Mononuclear cell (primary cell): ENCODE results near the genes RRP12 and NKX2-3.

DNA sequence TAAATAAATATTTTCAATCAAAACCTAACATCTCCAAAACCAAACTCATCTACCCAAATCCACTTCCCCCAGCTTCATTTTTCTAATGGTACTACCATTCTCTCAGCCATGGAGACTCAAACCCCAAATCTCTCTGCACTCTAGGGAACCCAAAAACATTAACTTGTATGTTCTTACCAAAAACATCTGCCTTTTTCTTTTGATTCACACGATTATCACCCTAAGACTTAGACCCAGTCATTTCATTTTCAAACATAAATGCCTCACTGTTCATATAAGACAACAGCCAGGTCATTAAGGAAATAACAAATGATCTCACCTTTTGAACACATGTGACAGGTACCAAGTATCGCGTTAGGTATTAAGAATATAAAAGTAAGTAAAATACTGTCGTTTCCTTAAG lies 8.9 kb downstream of the TM9SF3 start:
- RRBS = no CpG with 5 or more reads among the region's 4 CpGs

- RRBS = no CpG with 5 or more reads among the region's 10 CpGs
Observed at GRCh38 chr10:96646524-96647329, 59.9 kb upstream of the TM9SF3 start.

DNA sequence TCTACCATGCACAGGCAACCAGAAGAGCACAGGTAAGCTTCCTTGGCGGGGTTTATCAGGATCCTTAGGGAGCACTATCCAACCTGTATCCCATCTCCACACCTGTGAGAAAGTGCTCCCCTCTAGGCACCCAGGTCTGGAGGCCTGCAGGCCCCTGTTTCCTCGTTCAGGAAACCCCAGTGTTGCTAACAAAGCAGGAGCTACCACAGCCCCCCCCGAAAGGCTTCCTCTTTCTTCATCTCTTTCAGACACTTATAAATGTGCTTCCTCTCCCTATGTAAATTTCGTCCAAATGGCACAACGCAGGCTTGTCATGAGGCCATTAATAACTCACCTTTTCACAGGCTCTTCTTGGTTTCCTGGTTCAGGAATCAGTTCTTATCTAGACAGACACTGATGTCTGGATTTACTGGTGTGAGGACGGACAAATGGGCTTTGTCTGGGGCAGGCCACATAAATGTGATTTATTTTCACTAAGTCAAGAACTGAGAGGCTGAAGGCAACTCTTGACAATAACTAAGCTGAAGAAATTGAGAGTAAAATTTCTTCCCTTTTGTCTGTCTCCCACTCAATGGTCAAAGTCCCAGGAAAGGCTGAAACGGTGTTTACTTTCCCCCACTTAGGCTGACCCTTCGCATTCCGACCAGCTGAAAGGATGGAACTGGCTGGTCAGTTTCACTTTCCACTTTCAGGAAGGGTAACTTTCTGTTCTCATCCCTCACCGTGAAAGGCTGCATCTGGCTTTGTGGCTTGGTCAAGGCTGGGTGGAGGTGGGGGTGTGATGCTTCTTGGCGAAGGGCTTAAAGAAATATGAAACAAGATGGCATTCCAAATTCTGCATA lies 46.8 kb downstream of the PIK3AP1 start:
- RRBS = no CpG with 5 or more reads among the region's 11 CpGs

DNA sequence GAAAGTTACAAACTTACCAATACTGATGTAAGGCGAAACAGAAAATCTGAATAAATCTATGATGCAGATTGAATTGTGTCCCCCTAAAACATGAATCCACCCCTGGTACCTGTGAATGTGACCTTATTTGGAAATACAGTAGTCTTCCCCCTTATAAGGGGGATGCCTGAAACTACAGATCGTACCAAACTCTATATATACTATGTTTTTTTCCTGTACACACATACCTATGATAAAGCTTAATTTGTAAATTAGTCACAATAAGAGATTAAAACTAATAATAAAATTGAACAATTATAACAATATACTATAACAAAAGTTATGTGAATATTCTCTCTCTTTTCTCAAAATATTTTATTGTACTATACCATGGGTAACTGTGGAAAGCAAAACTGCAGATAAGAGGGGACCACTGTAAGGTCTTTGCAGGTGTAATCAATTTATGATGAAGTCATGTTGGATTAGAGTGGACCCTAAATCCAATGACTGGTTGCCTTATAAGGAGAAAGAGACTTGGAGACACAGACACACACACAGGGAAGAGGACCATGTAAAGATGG lies 104.6 kb downstream of the LCOR start:
- RRBS = no CpG with 5 or more reads among the region's 2 CpGs

GRCh38 chr10:97328730-97329329 lies 5.7 kb downstream of the FRAT2 start:
- RRBS = no CpG with 5 or more reads among the region's 3 CpGs

GRCh38 chr10:97400667-97401733 lies at the start of gene RRP12:
Gene RRP12 (minus strand): TSS chr10:97401340.
- RRBS = 3% methylated on average over 9 of the region's 47 CpGs

GRCh38 chr10:97428289-97429157 lies 2.5 kb downstream of the PGAM1 start:
- RRBS = no CpG with 5 or more reads among the region's 9 CpGs

GRCh38 chr10:97430986-97431207 lies 4.9 kb downstream of the PGAM1 start:
- RRBS = no CpG with 5 or more reads among the region's 3 CpGs

DNA sequence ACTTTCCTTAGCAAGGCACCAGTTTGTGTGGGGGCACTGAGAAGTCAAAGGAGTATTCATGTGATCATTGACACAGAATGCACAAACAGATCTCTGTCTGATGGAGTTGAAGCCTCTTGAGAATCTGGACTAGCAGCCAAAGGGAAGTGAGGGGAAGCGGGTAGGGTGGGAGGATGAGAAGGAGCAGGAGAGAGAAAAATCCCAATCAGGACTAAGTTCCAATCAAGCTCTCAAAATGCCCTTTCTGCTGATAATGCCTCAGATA lies 4.0 kb downstream of the MMS19 start:
- RRBS = no CpG with 5 or more reads among the region's 1 CpG

DNA sequence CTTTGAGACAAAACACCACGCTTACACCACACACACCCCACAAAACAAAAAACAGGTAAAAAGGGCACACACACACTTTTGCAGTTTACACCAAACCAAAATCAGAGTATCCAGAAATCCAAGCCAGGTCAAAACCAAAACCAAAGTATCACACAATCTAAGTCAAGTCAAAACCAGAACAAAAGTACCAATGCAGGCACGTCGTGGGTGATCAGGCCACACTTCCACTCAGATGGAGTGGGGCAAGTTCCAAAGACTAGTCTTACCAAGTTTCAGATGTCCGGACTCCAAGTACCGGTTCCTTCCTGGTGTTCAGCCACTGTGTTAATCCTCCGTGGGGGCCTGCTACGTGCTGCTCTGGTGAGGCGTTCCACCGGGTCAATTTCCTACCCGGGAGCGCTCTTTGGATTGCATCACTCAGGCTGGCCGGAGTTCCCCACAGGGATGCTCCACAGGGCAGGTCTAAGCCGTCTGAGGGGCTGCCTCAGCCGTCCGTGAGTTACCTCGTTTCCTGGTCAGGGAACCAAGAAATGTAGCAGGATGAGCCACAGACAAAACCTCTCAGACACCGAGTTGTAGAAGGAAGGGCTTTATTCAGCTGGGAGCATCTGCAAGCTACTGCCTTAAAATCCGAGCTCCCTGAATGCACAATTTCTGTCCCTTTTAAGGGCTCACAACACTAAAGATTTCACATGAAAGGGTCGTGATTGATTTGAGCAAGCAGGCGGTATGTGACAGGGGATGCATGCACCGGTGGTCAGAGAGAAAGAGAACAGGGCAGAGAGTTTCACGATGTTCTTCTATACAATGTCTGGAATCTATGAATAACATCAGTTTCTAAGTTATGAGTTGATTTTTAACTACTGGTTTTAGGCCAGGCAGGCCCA lies 11.5 kb upstream of the ANKRD2 start:
- RRBS = 93% methylated on average over 1 of the region's 22 CpGs

GRCh38 chr10:97574641-97575292 lies 2.2 kb downstream of the ANKRD2 start:
- RRBS = no CpG with 5 or more reads among the region's 3 CpGs

GRCh38 chr10:97584954-97585966 lies 1.1 kb downstream of the HOGA1 start:
- RRBS = no CpG with 5 or more reads among the region's 13 CpGs

DNA sequence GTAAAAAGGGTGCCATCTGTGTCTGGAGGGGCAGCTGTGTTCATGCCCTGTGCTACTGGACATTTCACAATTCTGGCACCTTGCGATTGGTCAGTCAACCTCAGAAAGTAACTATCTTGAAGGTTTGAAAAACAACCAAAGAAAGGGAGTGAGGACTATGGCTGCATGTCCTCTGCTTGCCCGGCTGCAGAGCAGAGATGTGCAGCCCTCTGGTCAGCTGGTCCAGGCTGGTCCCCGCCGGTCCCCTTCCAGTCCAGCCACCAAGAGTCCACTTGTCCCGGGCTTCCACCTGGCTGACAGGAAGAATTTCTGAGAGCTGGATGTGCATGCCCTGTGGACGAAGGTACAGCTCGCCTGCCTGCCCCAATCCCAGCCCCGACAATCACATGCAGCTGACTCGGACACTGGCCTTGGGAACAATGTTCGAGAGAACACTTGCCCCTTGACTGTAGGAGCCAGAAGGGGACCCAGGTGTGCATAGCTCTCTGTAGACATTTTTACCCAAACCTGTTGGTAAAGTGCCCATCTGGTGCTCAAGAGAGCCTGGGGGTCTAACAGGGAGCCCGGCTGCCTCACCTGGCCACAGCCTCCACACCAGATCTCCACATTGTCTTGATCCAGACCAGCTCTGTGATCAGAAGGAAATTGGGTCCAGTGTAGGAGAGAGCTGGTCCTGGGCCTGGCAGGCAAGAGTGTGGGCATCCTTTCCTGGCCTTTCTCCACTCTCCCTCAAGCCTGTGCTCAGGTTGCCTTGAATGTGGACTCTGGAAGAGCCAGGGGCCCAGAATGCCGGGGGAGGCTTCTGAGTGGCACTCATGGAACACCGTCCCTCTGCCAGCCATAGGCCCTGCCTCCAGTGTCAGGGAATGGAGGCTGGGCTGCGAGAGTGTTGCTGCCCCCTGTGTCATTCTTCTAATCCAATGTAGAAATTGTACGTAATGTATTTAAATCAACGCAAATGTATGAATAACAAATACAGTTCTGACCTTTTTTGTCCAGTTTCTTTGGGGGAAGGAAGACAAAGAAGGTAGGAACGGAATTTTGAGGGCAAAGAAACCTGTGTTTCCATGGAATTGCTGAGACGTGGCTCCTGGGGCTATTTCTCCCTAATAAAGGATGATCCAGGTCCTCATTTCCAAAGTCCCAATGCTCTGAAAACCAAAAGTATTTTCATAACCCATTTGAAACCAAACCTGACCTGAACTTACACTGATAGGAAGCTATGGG lies 11.6 kb downstream of the AVPI1 start:
- RRBS = 100% methylated on average over 3 of the region's 18 CpGs

- RRBS = under 1% methylated on average over 21 of the region's 109 CpGs
Observed at GRCh38 chr10:97713914-97714834, 644 bp downstream of the MARVELD1 start.

DNA sequence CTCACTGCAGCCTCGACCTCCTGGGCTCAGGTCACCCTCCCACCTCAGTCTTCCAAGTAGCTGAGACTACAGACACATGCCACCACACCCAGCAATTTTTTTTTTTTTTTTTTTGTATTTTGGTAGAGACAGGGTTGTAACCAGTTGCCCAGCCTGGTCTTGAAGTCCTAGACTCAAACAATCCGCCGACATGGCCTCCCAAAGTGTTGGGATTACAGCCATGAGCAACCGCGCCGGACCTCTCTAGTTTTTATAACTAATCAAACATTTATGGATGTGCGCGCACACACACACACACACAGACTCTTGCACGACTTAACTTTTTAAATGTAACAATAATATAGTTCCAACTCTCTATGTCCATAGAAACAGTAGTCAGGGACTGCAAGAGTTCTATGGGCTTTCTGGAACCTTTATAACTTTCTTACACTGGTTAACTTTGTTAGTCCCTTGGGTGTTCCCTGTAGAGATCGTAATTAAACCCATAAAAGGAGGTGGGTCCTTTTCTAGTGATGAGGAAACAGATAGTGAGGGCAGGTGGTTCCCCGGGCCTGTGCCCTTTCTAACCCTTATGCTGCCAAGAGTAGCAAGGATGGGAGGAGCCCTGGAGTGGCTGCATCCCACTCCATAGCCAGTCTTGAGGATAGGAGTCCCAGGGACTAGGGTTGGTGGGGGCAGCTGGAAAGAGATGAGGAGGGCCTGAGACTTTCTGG lies 8.4 kb downstream of the MARVELD1 start:
- RRBS = no CpG with 5 or more reads among the region's 11 CpGs

GRCh38 chr10:97762826-97763410 lies 8.9 kb downstream of the SFRP5 start:
- RRBS = 47% methylated on average over 3 of the region's 6 CpGs

DNA sequence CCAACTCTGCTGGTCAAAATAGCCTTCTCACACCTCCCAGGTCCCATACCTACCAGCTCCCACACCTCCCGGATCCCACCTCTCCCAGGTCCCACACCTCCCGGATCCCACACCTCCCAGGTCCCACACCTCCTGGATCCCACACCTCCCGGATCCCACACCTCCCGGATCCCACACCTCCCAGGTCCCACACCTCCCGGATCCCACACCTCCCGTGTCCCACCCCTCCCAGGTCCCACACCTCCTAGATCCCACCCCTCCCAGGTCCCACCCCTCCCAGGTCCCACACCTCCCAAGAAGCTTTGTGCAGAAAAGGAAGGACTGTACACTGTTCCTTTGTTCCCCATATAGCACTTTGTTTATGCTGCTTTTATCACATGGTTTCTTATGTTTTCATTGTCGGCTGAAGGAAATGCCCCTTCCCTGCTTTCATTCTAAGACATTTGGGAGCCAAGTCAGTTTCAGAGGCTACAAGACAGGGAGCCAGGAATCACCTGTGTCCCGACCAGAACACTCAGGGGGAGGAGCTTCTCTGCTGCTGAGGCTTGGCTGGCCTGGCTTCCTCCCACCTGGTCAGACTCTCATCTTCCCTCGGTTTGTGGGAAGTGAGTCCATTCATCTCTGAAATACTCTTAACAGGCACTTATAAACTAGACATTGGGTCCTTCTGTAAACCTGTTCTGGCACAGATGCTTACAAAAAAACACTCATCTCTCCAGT lies 19.8 kb upstream of the GOLGA7B start:
- RRBS = 40% methylated on average over 1 of the region's 9 CpGs

- RRBS = 2% methylated on average over 12 of the region's 54 CpGs
Observed at GRCh38 chr10:99532620-99533498, at the start of gene NKX2-3. Gene NKX2-3 (plus strand): TSS chr10:99532942.

- RRBS = 3% methylated on average over 28 of the region's 61 CpGs
Observed at GRCh38 chr10:99540418-99541225, 7.9 kb downstream of the NKX2-3 start.

- RRBS = 2% methylated on average over 19 of the region's 61 CpGs
Observed at GRCh38 chr10:99620640-99621179, 471 bp upstream of the SLC25A28 start.